ENCODE data around the genes POTEE and TMEM163.

- RRBS, 2 experiments, result no CpG with 5 or more reads among the region's 49 CpGs
CAGE:
- cytosol, long polyA minus RNA, result no peak
- cytosol, long polyA plus RNA, result no peak
- long polyA plus RNA, result no peak
- nucleus, long polyA minus RNA, result no peak
- nucleus, long polyA plus RNA, result no peak
Observed at GRCh38 chr2:131208841-131210021, at the start of gene POTEE. POTEE (plus strand) TSS chr2:131209536.

DNA sequence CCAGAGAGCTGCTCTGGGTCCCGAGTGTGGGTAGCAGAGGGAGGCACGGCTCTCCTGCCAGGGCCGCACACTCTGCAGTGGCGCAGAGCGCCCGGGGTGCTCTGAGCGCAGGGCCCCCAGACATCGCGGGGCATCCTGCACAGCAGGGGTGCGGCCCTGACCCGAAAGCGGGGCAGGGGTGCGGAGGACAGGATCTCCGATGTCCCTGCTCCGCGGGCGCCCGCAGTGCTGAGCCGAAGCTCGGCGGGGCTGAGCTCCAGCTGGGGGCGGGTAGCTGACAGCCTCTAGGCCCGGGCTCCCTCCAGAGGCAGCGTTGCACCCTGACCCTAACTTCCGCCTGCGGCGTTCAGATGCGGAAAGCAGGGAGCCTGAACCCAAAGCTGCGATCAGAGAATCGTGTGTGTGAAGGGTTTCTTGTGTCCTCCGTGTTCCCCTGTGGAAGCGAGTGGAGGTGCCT is 30.6 kb upstream of the RAB6D start:
- RRBS, 2 experiments, result no CpG with 5 or more reads among the region's 32 CpGs
CAGE:
- cytosol, long polyA minus RNA, result no peak
- cytosol, long polyA plus RNA, result no peak
- long polyA plus RNA, result no peak
- nucleus, long polyA minus RNA, result no peak
- nucleus, long polyA plus RNA, result no peak

- RRBS, 2 experiments, result no CpG with 5 or more reads among the region's 9 CpGs
CAGE:
- cytosol, long polyA minus RNA, result no peak
- cytosol, long polyA plus RNA, result no peak
- long polyA plus RNA, result no peak
- nucleus, long polyA minus RNA, result no peak
- nucleus, long polyA plus RNA, result no peak
Observed at GRCh38 chr2:131488719-131489378, 3.3 kb downstream of the MZT2A start.

DNA sequence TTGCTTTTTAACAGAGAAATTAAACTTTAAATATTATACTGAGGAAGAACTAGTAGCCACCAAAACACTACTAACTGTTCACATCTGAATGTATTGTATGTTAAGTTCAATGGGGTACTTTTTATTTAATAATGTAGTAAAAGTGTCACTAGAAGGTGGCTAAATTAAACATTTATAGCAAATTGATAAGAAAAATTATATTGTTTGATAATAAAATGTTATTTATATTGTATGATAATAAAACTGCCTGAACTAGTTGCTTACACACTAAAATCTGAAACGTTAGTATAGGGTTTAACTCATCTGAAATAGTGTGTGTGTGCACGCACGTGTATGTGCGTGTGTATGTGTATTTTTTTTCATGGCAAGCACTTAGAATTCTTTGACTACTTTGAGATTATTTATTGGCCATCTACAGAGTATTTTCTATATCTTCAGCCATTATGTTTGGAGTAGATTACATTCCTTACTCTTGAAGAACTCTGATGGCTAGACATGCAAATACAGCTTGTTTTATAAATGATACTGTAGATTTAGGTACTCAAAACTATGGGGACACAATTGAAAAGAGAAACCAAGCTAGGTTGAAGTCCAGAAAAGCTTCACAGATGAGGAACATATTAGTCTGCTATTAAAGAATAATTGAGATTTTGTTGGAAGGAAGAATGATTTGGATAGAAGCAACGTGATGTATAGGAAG is 198.0 kb downstream of the CCDC74A start:
- RRBS, 2 experiments, result no CpG with 5 or more reads among the region's 5 CpGs
CAGE:
- cytosol, long polyA minus RNA, result no peak
- cytosol, long polyA plus RNA, result no peak
- long polyA plus RNA, result no peak
- nucleus, long polyA minus RNA, result no peak
- nucleus, long polyA plus RNA, result no peak

GRCh38 chr2:132280755-132281224 is 119.0 kb upstream of the ANKRD30BL start:
- RRBS, 2 experiments, result 0% methylated on average over 2 of the region's 14 CpGs; no CpG with 5 or more reads in 1 of the 2 experiments
CAGE:
- cytosol, long polyA minus RNA, result no peak
- cytosol, long polyA plus RNA, result no peak
- long polyA plus RNA, result no peak
- nucleus, long polyA minus RNA, result no peak
- nucleus, long polyA plus RNA, result no peak

DNA sequence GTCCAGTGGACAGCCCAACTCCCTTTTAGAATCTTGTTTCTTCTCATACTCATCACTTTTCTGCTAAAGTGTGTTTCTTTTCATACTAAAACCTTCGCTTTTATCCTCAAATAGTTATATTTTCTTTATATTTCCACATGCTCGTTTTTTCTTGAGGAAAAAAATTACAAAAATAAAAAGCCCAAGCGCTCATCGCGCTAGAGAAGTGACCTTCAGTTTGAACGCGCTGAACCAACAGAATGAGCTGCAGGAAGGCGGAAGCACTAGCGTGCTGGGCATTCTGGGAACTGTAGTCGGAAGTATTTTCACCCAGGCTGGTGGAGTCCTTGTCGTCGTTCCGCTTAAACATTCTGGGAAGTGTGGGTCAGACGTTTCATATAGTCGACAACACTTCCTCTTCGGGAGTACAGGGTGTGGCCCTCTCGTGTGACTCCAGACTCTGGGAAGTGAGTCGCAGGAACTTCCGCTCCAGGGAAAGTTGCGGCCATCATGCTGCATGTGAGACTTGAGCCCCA is 84.3 kb upstream of the GPR39 start:
- RRBS, 2 experiments, result no CpG with 5 or more reads among the region's 20 CpGs
CAGE:
- cytosol, long polyA minus RNA, result no peak
- cytosol, long polyA plus RNA, result no peak
- long polyA plus RNA, result no peak
- nucleus, long polyA minus RNA, result no peak
- nucleus, long polyA plus RNA, result no peak

DNA sequence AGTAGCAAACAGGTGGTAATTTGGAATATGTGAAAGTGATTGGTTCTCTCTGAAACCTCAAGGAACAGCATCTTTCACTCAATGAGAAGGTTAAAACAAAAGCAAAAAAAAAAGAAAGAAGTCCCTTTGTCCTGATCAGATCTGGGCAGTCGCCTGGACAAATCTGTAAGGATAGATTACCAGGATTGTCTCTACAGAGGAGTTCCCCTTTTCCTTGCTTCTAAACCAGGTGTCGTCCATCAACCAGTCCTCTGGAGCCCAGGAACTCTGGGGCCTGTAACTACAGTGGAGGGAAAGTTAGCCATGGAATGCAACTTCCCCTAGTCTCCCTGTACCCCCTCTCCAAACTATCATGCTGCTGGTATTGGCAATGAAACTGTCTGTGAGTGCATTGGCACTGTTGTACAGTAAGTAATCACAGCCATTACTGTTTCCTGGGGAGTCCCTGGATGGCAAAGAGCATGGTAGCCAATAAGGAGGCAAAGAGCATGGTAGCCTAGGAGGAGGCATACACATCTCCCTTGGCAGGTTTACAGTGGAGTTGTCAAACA is 48.6 kb downstream of the GPR39 start:
- RRBS, 2 experiments, result no CpG with 5 or more reads among the region's 2 CpGs
CAGE:
- cytosol, long polyA minus RNA, result no peak
- cytosol, long polyA plus RNA, result no peak
- long polyA plus RNA, result no peak
- nucleus, long polyA minus RNA, result no peak
- nucleus, long polyA plus RNA, result no peak

DNA sequence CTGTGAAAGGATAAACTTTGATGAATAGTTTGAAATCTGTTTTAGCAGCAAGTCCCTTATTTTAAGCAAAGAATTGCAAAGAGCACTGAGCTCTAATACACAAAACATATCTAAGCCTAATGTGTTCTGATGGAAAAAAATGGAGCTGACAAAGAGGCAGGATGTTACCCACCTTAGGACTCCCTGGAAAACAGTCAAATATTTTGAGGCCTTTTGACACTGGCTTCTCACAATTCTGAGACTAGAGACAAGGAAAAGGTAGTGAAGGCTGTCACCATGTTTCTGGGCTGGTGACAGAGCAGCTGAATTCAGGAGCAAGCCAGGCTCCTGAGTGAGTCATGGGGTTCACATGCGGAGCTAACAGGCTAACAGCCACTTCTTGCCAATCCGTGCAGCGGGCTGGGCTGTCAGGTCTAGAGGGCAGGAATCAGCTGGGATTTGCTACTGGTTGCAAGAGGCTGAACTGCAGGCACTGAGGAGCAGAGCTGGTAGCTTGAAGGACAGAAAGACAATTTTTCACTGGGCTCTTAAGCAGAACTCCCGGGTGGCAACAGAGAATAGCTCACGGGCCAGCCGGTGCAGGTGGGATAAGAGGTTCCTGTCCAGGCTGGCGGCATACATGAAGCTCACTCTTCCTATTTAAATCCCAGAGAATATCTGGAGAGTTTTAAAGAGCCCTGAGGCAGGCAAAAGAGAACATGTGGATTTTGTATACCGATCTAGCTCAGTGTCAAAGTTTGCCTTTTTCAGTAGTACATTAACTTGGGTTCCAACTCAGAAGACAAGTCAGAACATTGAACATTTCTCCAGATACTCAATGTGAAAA is 1.3 kb downstream of the NCKAP5 start:
- RRBS, 2 experiments, result no CpG with 5 or more reads among the region's 8 CpGs
CAGE:
- cytosol, long polyA minus RNA, result no peak
- cytosol, long polyA plus RNA, result no peak
- long polyA plus RNA, result no peak
- nucleus, long polyA minus RNA, result no peak
- nucleus, long polyA plus RNA, result no peak

GRCh38 chr2:134119392-134120702 is 134.0 kb upstream of the MGAT5 start:
- RRBS, 2 experiments, result under 1 to 1% methylated on average over 35 of the region's 119 CpGs
CAGE:
- cytosol, long polyA minus RNA, result start-site peak on the plus strand at chr2:134119948-134119966, 1,050 reads
- cytosol, long polyA plus RNA, result start-site peak on the plus strand at chr2:134119893-134119960, 298 and 401 reads in 2 replicates
- long polyA plus RNA, result start-site peak on the plus strand at chr2:134119948-134119963, 99 and 298 reads in 2 replicates
- nucleus, long polyA minus RNA, result start-site peak on the plus strand at chr2:134119919-134119963, 581 reads
- nucleus, long polyA plus RNA, result start-site peak on the plus strand at chr2:134119954-134119960, 223 and 371 reads in 2 replicates

DNA sequence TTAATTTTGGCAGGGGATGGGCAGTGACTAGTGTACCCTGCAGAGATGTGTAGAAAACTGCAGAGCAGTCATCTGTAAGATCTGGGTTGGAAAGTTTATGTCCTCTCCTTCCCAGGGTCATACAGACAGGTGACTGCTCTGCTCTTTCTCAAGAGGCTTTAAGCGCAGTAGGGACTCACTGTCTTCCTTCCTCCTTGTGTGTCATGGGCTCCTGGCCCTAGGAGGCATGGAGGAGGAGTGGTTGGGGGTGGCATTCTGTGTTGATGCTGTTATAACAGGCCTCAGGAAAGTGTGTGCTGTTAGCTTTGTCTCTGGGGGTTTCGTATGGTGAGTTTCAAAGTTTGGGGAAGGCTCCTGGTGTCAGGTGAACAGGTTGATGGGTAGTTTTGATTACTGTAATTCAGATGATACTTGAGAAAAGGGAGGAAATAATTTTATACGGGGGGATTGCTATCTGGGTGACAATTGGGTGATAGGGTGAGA is 130.5 kb upstream of the MGAT5 start:
- RRBS, 2 experiments, result no CpG with 5 or more reads among the region's 3 CpGs
CAGE:
- cytosol, long polyA minus RNA, result no peak
- cytosol, long polyA plus RNA, result no peak
- long polyA plus RNA, result no peak
- nucleus, long polyA minus RNA, result no peak
- nucleus, long polyA plus RNA, result no peak

- RRBS, 2 experiments, result no CpG with 5 or more reads among the region's 5 CpGs
CAGE:
- cytosol, long polyA minus RNA, result no peak
- cytosol, long polyA plus RNA, result no peak
- long polyA plus RNA, result no peak
- nucleus, long polyA minus RNA, result no peak
- nucleus, long polyA plus RNA, result no peak
Observed at GRCh38 chr2:134138305-134139087, 115.4 kb upstream of the MGAT5 start.

DNA sequence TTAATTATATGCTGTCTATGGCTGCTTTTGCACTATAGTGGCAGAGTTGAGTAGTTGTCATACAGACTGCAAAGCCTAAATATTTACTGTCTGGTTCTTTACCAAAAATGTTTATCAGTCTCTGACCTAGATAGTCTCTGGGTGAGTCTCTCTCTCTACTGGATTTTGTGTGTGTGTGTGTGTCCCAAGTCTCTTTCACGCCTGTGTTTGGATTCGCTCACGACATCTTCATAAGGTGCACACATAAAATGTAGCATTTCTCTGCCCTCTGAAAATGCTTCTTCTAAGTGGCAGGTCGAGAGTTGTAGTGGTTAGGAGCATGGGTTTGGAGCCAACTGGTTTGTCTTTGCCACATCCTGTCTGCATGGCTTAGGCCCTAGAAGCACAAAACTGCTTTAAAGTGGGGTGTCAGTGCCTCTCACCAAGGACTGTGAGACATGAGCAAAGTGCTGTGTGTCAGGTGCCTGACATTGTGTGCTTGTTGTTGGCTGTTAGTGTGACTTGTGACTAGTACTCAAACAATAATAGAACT is 4.6 kb downstream of the MGAT5 start:
- RRBS, 2 experiments, result no CpG with 5 or more reads among the region's 4 CpGs
CAGE:
- cytosol, long polyA minus RNA, result no peak
- cytosol, long polyA plus RNA, result no peak
- long polyA plus RNA, result no peak
- nucleus, long polyA minus RNA, result no peak
- nucleus, long polyA plus RNA, result no peak

- RRBS, 2 experiments, result no CpG with 5 or more reads among the region's 2 CpGs
CAGE:
- cytosol, long polyA minus RNA, result no peak
- cytosol, long polyA plus RNA, result no peak
- long polyA plus RNA, result no peak
- nucleus, long polyA minus RNA, result start-site peak on the plus strand at chr2:134287326-134287388, 30 reads
- nucleus, long polyA plus RNA, result no peak
Observed at GRCh38 chr2:134287242-134287851, 33.5 kb downstream of the MGAT5 start.

- RRBS, 2 experiments, result 5 to 7% methylated on average over 4 of the region's 18 CpGs
CAGE:
- cytosol, long polyA minus RNA, result no peak
- cytosol, long polyA plus RNA, result no peak
- long polyA plus RNA, result no peak
- nucleus, long polyA minus RNA, result no peak
- nucleus, long polyA plus RNA, result no peak
Observed at GRCh38 chr2:134706746-134707444, 11.9 kb downstream of the TMEM163 start.

DNA sequence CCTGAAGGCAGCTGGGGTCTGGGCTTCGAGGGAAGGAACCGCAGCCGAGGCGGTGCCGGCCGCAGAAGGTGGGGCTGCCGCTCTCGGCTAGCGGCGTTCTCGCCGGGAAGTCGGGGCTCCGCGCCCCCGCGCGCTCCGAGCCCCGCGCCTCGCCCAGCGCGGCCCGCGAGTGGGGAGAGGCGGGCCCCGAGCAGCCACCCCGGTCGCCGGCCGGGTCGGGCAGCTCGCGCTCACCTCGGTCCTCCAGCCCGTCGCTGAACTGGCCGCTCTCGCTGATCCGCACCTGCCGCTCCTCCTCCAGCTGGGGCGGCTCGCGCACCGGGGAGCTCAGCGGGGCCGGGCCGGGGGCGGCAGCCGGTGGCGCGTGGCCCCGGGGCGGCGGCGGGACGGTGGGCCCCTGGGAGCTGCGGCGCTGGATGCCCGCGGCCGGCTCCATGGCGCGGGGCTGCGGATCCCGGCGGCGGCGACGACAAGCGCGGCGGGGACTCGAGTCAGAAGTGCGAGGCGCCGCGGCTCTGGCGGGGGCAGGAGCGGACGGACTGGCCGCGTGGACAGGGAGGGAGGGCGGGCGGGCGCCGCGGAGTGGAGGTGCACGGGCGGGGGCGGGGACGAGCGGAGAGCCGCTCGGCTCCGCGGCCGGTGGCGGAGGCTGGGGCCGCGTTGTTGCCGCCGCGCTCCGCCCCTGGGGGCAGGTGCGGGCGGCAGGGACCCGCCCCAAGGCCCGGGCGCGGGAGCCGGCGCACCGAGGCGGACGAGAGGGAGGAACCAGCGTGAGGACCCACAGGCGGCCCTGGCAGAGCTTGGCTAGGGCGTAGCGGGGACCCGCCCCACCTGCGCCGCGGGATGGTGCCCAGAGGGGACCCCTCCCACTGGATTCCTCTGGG is at the start of gene TMEM163:
TMEM163 (minus strand) TSS at position 501 of the 884 bp plus-strand sequence.
- RRBS, 2 experiments, result 4 to 5% methylated on average over 49 of the region's 125 CpGs
CAGE:
- cytosol, long polyA minus RNA, result no peak
- cytosol, long polyA plus RNA, result no peak
- long polyA plus RNA, result no peak
- nucleus, long polyA minus RNA, result no peak
- nucleus, long polyA plus RNA, result no peak

DNA sequence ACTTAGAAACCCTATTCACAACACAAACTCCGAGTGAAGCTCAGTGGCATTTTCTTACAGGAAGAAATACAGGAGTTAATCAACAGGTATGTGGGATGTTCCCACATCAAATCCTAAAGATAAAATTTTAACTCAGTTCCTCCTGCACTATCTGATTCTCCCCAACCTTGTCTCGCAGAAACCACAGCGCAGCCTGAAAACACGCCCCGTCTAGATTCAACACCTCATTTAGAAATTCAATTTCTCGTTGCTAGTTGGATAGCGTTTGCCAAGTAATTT is 871 bp upstream of the CCNT2 start:
- RRBS, 2 experiments, result no CpG with 5 or more reads among the region's 7 CpGs
CAGE:
- cytosol, long polyA minus RNA, result no peak
- cytosol, long polyA plus RNA, result no peak
- long polyA plus RNA, result no peak
- nucleus, long polyA minus RNA, result no peak
- nucleus, long polyA plus RNA, result no peak

DNA sequence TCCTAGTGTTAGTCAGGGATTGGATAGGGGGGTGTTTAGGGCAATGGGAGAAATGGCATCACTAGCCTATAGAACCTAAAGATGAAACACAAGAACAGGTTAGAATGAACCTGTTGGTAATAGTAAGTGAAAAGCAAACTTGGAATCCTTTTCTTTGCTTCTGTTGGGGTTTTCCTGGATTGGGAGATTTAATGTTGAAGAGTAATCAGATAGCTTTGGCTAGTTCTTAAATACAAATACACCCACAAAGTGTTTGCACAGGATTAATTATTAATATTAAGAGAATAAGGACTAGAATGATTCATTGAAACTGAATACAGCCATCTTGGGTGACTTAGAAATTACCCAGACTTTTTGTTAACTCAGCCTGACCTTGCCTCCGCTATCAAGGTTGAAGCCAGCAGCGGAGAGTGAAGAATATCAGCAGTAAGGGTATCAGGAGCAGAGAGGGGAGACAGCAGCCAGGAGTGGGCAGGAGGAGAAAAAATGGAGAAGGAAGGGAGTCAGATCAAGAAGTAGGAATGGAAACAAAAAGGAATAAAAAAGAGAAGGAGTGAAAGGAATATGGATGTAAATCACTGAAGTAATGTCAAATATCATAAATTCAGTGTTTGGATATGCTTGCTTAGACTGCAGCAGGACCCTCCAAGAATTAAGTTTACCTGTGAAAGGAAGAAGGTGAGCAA is 14.5 kb downstream of the CCNT2 start:
- RRBS, 2 experiments, result no CpG with 5 or more reads among the region's 2 CpGs
CAGE:
- cytosol, long polyA minus RNA, result no peak
- cytosol, long polyA plus RNA, result no peak
- long polyA plus RNA, result no peak
- nucleus, long polyA minus RNA, result no peak
- nucleus, long polyA plus RNA, result no peak

- RRBS, 2 experiments, result no CpG with 5 or more reads among the region's 6 CpGs
CAGE:
- cytosol, long polyA minus RNA, result no peak
- cytosol, long polyA plus RNA, result no peak
- long polyA plus RNA, result no peak
- nucleus, long polyA minus RNA, result no peak
- nucleus, long polyA plus RNA, result no peak
Observed at GRCh38 chr2:134961120-134961976, 42.7 kb downstream of the CCNT2 start.

GRCh38 chr2:135630066-135630910 is 99.0 kb downstream of the R3HDM1 start:
- RRBS, 2 experiments, result no CpG with 5 or more reads among the region's 9 CpGs
CAGE:
- cytosol, long polyA minus RNA, result no peak
- cytosol, long polyA plus RNA, result no peak
- long polyA plus RNA, result no peak
- nucleus, long polyA minus RNA, result no peak
- nucleus, long polyA plus RNA, result no peak

DNA sequence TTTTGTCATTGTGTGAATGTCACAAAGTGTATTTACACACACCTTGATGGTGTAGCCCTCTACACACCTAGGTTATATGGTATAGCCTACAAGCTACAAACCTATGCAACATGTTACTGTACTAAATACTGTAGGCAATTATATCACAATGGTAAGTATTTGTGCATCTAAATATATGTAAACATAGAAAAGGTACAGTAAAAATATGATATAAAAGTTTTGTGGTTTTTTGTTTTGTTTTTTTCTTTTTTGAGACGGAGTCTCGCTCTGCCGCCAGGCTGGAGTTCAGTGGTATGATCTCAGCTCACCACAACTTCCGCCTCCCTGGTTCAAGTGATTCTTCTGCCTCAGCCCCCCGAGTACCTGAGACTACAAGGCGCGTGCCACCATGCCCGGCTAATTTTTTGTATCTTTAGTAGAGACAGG is 83.7 kb upstream of the UBXN4 start:
- RRBS, 2 experiments, result no CpG with 5 or more reads among the region's 8 CpGs
CAGE:
- cytosol, long polyA minus RNA, result no peak
- cytosol, long polyA plus RNA, result no peak
- long polyA plus RNA, result no peak
- nucleus, long polyA minus RNA, result no peak
- nucleus, long polyA plus RNA, result no peak

All from HepG2 (cell line).